Left cardiac atrium (tissue), 1 donor: ENCODE measurements around a stretch of chr6.

DNA sequence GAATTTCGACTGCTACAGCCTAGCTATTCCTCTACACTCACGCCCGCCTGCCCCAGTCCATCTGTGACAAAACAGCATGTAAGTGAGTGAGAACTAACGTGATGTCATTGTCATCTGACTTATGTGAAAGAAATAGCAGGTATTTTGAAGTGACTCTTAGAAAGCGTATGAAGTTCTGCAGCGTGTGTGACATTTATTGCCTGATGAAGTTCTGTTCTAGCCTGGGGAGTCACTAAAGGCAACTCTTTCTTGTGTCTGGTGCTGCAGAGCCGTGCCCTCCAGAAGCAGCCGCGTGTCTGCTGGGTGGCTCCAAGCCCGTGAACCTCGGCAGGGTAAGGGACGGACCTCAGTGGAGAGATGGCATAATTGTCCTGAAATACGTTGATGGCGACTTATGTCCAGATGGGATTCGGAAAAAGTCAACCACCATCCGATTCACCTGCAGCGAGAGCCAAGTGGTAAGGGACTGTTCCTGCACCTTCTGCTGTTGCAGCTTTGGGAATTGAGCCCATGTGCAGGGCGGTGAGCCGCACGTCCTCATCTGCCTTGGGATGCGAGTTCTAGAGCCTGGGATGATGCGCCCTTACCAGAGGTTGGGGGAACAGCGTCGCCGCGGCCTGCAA, 51.9 kb upstream of the SLC22A1 start:
- PRO-cap: no peak

DNA sequence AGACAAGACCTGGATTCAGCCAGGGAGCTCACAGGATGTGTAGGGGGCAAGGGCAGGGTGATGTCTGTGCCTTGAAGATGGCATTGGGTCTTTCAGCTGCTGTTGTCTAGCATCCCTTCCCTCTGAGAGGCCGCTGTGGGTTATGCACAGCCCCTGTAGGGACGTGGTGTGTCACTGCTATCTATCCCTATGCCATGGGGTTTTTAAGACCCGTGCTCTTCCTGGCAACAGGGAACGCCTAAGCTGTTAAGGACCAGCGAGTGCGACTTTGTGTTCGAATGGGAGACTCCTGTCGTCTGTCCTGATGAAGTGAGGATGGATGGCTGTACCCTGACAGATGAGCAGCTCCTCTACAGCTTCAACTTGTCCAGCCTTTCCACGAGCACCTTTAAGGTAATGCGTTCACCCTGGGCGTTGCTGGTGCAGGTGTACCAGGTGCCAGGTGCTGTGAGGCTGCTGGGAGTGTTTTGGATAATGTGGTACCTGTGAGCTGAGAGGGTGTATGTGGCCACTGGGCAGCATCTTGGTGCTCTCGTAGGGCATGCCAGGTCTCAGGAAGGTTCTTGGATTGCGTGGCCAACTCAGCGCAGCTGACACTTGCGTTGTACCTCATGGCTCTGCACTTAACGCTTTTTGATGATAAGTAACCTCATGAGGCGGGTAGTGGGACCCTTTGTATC, 43.5 kb upstream of the SLC22A1 start:
- PRO-cap: no peak

DNA sequence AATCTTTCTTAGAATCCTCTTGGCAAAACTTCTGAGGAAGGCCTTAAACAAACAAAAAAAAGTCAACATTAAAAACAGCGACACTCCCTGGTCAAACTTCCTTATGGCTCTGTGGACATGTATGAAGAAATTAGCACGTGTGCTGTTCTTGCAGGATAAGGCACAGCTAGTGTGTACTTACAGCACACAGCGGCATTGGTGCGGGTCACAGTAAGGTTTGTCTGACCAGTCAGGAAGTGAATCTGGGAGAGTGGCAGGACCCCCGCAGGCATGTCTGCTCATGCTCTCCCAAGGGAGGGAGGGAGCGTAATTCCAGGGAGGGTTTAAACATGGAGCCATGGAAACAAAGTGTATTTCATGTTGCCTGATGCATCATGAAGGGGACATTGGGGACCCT, 38.9 kb downstream of the SLC22A1 start:
- PRO-cap: no peak

GRCh38 chr6:160160888-160161327, 39.3 kb downstream of the SLC22A1 start:
- PRO-cap: no peak

- PRO-cap: no peak
Observed at GRCh38 chr6:160360581-160361325, 12.6 kb downstream of the SLC22A3 start.

GRCh38 chr6:160447743-160448507, 99.7 kb downstream of the SLC22A3 start:
- PRO-cap: no peak

GRCh38 chr6:160661158-160661667, 2.9 kb downstream of the LPA start:
- PRO-cap: no peak

DNA sequence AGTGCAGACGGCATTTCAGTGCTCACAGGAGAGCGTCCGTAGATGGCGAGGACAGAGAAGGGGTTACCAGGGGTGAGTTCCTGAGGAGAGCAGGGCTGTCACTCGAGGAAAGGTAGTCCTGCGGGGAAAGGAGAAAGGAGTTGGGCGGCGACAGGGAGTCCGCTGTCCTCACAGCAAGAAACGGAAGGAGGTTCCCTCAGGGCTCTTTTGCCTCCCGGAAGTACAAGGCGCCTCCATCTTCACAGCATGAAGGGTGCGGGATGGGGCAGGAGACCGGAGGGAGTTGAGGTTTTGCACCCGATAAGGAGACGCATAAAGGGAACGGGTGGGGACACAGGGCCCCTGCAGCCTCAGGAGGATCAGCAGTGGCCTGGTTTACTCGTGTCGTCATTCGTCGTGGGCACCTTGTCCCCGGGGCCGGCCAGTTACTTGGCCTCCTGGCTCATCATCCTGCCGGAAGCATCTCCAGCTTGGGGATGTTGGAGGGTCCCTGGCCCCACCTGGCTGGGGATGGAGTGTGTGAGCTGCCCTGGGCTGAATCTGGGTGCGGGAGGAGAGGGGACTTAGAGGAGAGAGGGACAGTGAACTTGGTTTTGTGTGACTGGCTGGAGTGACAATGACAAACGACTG, 65.4 kb upstream of the MAP3K4 start:
- PRO-cap: no peak

DNA sequence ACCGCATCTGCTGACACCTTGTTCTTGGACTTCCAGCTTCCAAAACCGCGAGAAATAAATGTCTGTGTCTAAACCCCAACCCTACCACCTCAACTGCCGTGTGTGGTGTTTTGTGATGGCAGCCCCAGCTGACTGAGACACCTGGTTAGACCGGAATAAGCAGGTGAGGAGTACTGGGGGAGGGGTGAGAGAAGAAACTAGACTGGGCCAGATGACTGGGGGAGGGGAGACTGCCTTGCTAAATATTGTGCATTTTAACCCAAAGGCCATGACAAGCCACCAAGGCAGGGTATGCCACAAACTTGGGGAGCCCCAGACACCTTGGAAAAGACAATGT, 64.5 kb upstream of the MAP3K4 start:
- PRO-cap: no peak

DNA sequence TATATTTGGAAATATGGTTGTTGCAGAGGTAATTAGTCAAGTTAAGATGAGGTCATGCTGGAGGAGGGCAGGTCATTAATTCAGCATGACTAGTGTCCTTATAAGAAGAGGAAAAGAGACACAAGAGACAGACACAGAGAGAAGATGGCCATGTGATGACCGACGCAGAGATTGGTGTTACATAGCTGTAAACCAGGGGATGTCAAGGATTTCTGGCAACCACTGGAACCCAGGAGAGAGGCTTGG, 13.0 kb upstream of the MAP3K4 start:
- PRO-cap: no peak

DNA sequence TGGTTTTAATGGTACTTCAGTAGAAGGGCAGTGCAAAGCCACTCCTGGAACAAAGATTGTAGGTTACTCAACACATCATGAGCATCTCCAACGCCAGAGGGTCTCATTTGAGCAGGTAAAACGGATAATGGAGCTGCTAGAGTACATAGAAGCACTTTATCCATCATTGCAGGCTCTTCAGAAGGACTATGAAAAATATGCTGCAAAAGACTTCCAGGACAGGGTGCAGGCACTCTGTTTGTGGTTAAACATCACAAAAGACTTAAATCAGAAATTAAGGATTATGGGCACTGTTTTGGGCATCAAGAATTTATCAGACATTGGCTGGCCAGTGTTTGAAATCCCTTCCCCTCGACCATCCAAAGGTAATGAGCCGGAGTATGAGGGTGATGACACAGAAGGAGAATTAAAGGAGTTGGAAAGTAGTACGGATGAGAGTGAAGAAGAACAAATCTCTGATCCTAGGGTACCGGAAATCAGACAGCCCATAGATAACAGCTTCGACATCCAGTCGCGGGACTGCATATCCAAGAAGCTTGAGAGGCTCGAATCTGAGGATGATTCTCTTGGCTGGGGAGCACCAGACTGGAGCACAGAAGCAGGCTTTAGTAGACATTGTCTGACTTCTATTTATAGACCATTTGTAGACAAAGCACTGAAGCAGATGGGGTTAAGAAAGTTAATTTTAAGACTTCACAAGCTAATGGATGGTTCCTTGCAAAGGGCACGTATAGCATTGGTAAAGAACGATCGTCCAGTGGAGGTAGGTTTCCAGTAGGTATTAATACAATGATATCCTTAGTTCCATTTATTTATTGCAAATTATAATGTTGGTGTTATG, 57.9 kb downstream of the MAP3K4 start:
- PRO-cap: no peak

- PRO-cap: no peak
Observed at GRCh38 chr6:161111309-161111757, 119.8 kb downstream of the MAP3K4 start.

GRCh38 chr6:161218165-161218474, 55.7 kb downstream of the AGPAT4 start:
- PRO-cap: no peak

DNA sequence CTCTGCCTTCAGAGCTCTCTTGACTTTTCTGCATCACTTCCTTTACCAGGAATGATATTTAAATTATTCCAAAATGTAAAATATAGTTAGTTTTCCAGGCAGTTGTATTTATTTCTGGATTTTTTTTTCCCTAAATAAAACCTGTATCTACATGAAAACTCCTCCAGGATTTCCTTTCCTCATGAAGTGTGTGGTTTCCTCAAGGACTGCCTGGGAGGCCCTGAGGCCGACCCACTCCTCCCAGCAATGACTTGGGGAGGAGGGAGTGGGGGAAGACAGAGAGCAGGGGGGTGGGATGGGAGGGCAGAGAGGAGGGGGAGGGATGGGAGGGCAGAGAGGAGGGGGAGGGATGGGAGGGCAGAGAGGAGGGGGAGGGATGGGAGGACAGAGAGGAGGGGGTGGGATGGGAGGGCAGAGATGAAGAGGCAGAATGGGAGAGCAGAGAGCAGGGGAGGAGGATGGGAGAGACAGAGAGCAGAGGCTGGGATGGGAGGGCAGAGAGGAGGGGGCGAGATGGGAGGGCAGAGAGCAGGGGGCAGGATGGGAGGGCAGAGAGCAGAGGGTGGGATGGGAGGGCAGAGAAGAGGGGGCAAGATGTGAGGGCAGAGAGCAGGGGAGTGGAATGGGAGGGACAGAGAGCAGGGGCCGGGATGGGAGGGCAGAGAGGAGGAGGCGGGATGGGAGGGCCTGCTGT, 161.9 kb upstream of the AGPAT4 start:
- PRO-cap: no peak

- PRO-cap: no peak
Observed at GRCh38 chr6:162387778-162388146, 339.8 kb downstream of the PRKN start.

DNA sequence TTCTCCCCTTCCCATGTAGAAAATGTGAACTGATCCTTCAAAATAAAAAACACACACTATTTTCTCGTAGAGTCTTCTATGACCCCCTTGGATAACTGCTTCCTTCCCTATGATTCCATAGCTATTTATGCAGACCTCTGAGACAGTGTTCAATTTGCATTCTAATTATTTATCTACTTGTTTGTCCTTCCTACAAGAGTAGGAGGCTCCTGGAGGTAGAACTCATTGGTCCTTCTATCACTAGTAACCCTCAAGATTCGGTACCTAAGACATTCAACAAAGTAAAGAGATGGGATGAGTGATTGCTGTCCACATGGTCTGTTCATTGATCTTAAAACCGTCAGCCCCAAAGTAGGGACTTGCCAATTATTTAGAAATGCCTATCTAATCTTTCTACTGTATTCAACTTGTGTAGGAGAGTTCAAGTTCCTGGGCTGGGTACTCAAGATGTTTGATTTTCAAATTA, 67.1 kb downstream of the PRKN start:
- PRO-cap: no peak

- PRO-cap: no peak
Observed at GRCh38 chr6:162681279-162681966, 46.1 kb downstream of the PRKN start.

GRCh38 chr6:163054538-163054973, 326.8 kb downstream of the PACRG start:
- PRO-cap: no peak

DNA sequence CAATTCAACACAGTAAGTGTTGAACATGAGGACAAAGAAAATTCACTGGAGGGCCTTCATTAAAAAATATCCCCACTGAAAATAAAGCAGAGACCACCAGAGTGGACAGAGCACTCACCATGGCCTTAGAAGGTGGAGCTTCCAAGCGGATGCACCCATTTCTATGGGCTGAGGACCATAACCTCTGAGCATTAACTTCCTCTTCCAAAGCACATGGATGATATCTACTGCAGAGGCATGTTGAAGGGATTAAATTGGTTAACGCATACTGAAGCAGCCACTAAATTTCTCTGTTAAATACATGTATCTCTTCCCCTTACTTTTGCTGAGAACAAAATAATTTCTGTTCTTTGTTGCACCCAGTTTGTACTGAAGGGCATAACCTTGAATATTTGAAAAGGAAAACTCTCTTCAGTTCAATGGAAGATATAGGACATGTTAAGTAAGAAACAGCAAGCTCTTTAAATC, 204.1 kb upstream of the QKI start:
- PRO-cap: no peak

GRCh38 chr6:163353905-163354576, 60.5 kb upstream of the QKI start:
- PRO-cap: no peak